ENCODE measurements around the genes DIABLO and PITPNM2.

DNA sequence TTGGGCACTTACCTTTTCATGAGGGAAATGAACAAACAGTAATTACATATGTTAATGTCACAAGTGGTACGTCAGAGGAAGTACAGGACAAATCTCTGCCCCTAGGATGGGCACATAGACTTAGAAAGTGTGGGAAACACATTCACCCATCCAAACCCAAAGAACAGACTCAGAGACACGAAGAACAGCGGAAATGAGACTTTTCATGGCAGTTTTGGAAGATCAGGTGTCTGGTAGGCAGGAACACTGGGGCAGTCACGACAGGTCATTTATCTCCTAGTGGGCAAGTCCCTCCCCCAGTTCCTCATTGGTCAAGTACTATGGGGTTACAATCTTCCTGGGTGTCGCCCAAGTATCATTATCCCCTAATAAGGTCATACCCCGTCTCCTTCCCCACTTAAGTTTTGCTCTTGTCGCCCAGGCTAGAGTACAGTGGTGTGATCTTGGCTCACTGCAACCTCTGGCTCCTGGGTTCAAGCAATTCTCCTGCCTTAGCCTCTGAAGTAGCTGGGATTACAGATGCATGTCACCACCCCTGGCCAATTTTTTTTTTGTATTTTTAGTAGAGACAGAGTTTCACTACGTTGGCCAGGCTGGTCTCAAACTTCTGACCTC is 6.6 kb upstream of the B3GNT4 start:
- PRO-cap, 3 experiments = no peak in any of the 3 experiments

DNA sequence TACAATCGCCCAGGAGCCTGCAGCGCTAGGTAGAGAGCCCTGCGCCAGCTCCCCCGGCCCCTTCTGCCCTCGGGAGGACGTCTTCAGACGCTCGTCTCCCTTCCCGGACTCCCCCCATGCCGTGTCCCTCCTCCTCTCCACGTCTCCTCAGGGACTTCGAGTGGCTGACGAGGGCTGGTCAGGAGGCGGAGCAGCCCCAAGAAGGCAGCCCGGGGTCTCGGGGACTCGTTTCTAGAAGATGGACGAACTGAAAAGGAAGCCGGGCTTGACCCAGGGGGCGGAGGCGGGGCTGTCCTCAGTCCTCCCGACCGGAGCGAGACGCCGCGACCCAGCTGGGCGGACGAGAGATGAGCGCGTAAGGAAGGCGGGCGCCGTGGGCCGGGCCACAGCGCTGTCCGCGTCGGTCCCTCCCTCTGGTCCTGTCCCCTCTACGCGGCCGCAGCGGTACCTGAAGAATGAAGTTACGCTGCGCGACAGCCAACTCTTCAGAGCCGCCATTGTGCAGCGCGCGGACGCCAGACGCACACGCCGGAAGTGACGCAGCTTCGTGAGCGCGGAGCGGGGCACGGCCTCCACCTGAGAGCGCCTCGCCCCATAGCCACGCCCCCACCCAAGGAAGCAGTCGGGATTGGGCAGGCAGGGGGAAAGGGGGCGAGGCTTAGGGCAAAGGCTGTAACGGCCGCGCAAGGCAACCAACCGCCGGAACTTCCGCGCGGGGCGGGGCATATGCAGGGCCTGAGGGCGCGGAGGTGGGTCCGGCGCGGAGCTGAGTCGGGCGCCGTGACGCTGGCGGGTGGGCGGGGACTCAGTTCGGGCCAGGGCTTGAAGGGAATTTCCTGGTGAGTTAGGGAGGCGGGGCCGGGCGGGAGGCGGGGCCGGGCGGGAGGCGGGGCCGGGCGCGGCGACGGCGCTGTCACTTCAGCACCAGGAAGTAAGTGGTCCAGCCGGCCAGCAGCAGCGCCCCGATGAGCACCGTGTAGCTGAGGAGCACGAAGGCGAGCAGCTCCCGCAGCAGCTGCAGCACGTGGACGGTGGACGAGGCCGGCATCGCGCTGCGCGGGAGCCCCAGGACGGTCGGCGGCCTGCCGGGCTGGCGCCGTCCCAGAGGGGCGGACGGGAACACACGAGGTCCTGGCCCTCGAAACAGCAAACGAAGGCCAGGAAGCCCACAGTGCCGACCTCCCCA is at the start of gene DIABLO:
Gene DIABLO (minus strand): TSS at position 536 of the 1,186 bp plus-strand sequence.
- PRO-cap, 3 experiments = peak in 3 of 3 experiments; most common plus-strand start position 943 of the sequence (in 3); most common minus-strand start position 536 of the sequence (in 3)

- PRO-cap, 3 experiments = no peak in any of the 3 experiments
These were observed 56.9 kb upstream of the VPS33A start for GRCh38 chr12:122323163-122323665.

DNA sequence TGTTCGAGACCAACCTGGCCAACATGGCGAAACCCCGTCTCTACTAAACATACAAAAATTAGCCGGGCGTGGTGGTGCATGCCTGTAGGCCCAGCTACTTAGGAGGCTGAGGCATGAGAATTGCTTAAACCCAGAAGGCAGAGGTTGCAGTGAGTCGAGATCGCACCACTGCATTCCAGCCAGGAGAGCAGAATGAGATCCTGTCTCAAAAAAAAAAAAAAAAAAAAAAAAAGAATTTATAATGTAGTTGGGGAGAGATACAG is 33.0 kb downstream of the CLIP1 start:
- PRO-cap, 3 experiments = no peak in any of the 3 experiments

GRCh38 chr12:122503992-122504984 is 3.6 kb upstream of the ZCCHC8 start:
- PRO-cap, 3 experiments = no peak in any of the 3 experiments

DNA sequence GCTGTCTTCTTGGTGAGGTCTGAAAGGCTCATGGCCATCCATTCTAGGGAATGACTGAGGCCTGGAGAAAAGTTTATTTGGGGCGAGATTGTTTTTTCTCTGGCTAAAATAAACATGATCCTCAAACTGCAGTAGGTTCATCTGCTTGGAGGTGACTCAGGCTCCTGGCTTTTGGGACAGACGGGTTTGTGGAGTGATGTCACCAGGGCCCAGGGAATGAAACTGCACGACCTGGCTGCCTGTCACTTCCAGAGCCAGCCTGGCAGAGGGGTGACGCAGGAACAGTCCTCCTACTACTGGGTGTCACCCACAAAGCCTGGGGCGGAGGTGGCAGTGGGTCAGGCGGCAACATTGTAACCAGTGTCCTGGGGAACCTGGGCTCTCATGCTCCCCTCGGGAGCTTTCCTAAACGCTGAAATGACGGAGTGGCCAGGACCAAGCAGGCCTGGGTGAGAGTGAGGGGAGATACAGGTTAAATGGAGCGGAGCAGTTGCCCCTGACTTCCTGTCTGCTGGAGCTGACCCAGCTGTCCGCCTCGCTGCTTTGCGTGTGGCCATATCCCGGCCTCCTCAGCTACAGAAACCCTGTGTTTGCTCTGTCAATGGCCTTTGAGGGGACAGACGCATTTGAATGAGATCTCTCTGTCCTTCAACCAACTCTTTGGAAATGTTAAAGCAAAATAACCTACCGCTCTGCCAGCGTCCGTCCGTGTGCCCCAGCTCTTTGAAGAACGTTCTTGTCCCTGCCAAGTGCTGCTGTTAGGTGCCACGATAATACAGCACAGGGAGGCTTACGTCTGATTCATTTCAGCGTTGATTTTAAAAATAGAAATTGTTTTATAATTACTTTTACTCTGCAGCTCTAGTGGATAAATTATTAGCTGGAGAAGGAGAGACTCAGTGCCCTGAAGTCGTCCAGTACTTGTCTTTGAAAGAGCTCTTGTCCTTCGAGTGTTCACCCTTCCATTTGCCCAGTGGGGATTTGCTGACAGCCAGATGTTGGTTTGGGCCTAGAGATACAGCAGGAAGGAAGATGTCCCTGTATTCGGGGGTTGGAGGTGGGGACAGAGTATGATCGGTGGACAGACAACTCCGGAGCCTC is 6.6 kb downstream of the HIP1R start:
- PRO-cap, 3 experiments = peak in 2 of 3 experiments; most common plus-strand start position 245 of the sequence (in 2); most common minus-strand start position 143 of the sequence (in 1)

GRCh38 chr12:122862729-122863944 is 27.9 kb downstream of the HIP1R start:
- PRO-cap, 3 experiments = peak in 2 of 3 experiments; most common plus-strand start chr12:122863070 (in 1); most common minus-strand start chr12:122863088 (in 1)

- PRO-cap, 3 experiments = peak in 1 of 3 experiments; most common minus-strand start chr12:122873458 (in 1)
These were observed 22.8 kb downstream of the VPS37B start for GRCh38 chr12:122872890-122873757.

- PRO-cap, 3 experiments = no peak in any of the 3 experiments
These were observed 17.1 kb downstream of the ABCB9 start for GRCh38 chr12:122948838-122949787.

- PRO-cap, 3 experiments = no peak in any of the 3 experiments
These were observed 2.2 kb downstream of the ARL6IP4 start for GRCh38 chr12:122982533-122983305.

GRCh38 chr12:123076465-123076778 is 74.5 kb downstream of the PITPNM2 start:
- PRO-cap, 3 experiments = no peak in any of the 3 experiments

DNA sequence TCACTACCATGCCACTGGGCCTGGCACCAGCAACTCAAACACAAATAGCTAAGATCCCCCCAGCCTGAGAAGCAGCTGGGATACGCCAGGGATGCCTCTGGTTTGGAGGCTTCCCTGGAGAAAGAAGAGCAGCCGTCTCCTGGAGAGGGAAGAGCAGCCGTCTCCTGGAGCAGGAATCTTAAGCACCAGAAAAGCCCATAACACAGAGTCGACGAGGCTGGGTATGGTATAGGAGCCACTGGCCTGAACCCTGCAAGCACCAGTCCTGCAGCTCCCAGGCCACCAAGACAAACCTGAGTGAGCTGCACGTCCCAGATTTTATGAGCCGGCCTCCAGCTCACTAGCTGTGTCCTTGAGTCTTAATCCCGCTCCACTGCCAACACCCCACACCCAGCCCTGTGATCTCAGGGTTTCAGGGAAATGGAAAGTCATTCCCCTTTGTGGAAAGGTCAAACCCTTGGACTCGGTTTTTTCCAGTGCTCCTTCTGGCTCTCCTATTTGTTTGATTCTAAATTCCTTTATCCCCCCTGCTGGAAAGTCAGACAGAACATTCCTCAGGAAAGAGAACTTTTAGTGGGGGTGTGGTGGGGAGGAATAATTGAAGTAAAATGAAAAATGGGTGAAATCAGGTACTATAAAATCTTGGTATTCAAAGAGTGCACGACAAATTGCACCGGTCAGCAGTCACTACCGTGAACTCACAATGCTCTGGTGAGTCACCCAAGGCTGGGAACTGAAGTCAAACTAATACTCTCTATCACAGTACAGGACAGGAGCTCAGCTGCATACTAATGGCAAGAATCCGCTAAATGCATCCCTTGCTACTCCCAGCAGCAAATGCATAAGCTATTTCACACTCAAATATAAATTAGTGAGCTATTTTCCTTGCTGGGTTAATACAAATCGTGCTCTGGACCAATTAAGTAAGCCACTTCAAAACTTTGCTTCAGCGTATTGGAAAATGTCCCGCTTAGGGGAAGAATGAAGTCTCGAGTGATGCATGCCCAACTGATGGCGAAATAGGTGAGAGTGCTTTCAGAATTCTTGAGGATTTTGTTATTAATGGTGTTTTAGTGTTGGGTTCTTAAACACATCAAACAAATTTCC is 9.1 kb downstream of the PITPNM2 start:
- PRO-cap, 3 experiments = peak in 3 of 3 experiments; most common plus-strand start position 314 of the sequence (in 1); most common minus-strand start position 295 of the sequence (in 3)

DNA sequence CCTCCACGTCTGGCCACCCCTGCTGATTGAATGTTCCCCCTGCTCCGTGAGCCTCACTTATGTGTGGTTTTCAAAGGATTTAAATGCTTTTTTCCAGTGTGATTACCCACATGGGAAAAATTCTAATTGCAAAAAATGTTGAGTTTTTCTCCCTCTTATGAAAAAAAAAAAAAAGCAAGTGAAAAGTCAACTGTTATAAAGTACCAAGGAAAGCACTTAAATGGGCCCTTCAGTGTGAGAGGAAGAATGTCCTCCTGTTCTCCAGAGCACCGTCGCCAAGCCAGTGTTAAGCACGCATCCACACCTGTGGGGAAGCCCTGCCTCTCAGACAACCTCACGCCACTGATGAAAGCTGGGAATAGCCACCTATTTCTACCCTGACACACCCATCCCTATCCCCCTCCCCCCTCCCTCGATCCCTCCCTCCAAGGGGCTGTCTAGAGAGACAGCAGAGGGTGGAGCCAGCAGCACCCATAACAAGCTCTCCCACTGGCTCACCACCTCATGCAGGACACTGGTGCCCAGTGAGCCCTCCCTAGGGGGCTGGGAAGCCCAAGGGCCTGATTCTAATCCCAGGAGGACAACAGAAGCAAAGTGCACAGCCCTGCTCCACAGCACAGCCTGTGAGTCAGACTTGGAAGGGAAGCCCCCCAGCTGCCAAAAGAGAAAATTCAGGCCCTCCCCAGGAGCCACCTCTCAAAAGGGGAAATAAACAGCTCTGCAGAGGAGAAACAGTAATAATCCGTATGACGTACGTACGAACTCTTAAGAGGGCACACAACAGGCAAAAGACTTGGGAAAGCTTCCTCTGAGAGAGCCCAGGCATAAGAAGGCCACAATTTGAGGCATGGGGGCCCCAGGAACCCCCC is 7.9 kb downstream of the PITPNM2 start:
- PRO-cap, 3 experiments = peak in 1 of 3 experiments; most common plus-strand start position 505 of the sequence (in 1); most common minus-strand start position 344 of the sequence (in 1)

DNA sequence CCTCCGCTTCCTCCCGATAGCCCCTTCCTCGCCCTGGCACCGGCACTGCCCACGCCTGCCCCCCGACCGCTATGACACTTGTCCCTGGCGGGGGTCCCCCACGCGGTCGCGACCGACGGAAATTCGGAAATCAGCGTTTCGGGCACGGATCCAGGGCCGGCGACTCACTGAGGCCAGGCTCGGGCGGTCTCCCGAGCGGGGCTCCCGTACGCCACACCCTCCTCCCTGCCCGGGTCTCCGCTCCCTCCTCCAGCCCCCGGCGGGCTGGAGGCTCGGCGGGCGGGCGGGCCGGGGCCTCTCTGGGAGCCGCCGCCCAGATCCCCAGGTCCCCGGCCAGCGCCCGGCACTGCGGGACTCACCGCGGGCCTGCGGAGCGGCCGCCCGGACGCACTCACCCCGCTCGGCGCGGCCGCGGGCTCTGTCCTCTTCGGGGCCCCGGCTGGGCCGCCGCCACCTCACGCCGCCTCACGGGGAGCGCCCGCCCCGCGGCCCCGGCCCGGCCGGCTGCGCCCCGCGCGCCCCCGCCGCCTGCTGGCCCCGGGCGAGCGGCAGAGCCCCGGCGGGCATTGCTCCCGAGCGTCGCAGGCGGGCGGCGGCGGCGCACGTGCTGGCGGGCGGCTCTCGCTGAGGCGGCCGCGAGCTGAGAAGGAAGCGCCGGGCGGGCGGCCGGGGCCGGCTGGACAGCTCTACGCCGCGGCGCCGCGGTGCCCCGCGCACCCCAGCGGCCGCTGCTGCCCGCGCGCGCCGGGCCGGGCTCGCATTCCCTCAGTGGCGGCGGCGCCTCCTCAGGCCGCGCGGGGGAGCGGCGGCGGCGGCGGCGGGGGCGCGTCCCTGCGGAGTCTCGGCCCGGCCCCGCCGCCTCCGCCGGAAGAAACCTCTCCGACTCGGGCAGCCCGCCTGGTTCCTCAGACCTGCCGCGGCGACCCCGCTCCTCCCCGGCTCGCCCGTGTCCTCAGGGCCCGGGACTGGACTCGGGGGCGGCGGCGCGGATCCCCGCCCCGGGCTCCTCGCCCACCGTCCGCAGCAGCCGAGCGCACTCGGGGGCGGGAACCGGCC is at the start of gene PITPNM2:
Gene PITPNM2 (minus strand): TSS at position 733 of the 1,056 bp plus-strand sequence.
- PRO-cap, 3 experiments = peak in 3 of 3 experiments; most common plus-strand start position 788 of the sequence (in 2); most common minus-strand start position 733 of the sequence (in 2)

DNA sequence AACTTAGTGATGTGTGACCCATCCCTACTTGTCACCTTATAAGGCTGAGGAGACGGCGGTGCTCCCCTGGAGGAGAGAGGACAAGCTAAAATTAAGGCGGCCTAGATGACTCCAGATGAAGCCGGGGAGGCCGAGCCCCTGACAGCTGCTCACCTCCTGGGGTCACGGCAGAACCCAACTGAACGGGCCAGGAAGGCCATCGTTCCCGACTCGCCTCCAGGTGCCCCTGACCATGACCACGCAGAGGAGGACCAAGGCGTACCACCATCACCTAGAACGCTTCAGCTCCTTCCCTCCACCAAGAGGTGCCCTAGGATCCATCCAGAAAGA is 911 bp upstream of the PITPNM2 start:
- PRO-cap, 3 experiments = no peak in any of the 3 experiments

- PRO-cap, 3 experiments = no peak in any of the 3 experiments
These were observed 10.7 kb downstream of the MTRFR start for GRCh38 chr12:123243825-123244379.

- PRO-cap, 3 experiments = no peak in any of the 3 experiments
These were observed 19.1 kb downstream of the SBNO1 start for GRCh38 chr12:123345235-123346163.

- PRO-cap, 3 experiments = no peak in any of the 3 experiments
These were observed 6.6 kb downstream of the KMT5A start for GRCh38 chr12:123390505-123390965.

GRCh38 chr12:123420612-123421152 is 15.8 kb downstream of the RILPL2 start:
- PRO-cap, 3 experiments = no peak in any of the 3 experiments

DNA sequence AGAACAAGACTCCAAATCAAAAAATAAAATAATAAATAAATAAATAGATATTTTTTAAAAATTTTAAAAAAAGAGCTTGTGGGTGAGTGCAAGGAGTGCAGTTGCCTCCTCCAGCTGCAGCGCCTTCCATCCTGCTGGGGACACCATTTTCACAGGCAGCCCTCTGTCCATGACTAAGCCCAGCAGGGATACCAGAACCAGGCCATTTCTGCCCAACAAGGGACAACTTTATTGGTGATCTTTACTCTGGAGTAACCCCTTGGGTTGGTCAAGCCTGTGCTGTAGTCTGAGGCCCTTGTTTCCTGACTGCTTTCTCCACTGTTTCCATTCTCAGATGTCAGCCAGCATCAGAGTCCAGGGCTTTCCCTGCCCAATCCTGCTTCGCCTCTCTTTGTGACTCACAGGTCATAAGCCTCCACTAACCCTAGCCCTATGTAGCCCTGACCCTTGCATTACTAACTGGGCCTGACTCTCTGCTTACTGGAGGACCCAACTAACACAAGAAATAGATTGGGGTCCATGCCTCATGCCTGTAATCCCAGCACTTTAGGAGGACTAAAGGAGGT is 8.8 kb upstream of the SNRNP35 start:
- PRO-cap, 3 experiments = no peak in any of the 3 experiments

Data from Metastatic Breast Carcinoma in the Ovary (tissue), 3 donors.